Bile duct (tissue), 1 donor: ENCODE measurements around a stretch of chr21.

GRCh38 chr21:38089676-38090250 lies 167.0 kb upstream of the KCNJ15 start:
- PRO-cap, result no peak

GRCh38 chr21:38291999-38292198 lies 35.1 kb downstream of the KCNJ15 start:
- PRO-cap, result unidirectional peak, plus-strand start at chr21:38292112

DNA sequence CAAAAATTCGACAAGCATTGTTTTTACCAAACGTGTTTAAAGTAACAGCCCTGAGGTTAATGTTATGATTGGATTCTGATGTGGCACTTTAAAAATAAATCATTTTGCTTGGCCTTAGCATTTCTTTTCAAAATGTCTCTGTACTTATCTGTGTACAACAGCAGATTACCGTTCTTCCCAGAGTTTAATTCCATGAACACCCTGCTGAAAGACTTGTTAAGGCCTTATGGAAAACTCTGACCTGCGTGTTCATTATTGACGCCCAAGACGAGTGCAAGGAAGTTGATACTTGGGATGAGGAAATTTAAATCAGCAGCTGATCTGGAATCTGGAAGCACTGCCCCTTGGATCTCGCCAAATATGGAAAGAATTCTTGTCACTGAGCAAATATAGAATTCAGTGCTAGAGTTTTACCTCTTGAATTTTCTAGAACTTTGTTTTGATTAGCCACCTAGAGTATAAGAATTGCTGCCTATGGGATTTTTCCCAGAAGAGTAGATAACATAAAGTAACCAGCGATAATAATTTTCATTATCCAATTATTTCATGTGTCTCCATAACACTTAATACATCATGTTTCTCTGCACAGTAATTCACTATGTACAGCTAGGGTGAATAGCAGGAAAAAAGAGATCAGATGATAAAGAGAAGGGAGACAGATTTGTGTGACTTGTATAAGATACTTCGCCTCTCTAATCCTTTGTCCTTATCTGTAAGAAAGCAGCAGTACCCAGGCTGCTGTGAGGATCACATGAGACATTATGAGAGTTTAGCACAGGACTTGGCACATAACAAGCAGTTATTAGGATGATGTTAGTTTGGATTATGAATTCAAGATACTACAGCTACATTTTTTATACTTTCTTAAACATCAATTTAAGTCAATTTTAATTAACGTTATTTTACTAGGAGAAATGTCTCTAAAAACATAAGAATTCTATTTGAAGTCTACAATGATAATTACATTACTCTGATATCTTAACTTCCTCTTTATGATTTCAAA lies 6.5 kb downstream of the ERG start:
- PRO-cap, result unidirectional peak, plus-strand start at position 703 of the sequence

DNA sequence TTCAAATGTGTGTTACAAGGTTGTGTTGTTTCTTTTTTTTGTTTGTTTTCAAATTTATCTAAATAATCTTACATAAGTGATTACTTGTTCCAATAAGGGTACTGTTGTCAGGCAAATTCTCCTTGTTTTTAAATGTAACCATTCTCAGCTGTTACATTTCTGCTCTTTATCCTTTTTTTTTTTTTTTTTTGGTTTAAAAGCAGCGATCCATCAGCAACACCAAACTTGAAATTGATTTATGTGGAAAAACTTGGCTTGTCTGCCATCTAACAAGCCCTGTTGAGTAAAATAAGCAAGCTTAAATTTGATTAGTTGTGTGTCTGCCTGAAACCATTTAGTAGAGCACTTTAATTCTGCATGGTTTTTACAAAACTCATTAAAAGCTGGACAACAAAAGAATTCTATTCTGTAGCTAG lies 1.5 kb downstream of the ETS2 start:
- PRO-cap, result no peak

DNA sequence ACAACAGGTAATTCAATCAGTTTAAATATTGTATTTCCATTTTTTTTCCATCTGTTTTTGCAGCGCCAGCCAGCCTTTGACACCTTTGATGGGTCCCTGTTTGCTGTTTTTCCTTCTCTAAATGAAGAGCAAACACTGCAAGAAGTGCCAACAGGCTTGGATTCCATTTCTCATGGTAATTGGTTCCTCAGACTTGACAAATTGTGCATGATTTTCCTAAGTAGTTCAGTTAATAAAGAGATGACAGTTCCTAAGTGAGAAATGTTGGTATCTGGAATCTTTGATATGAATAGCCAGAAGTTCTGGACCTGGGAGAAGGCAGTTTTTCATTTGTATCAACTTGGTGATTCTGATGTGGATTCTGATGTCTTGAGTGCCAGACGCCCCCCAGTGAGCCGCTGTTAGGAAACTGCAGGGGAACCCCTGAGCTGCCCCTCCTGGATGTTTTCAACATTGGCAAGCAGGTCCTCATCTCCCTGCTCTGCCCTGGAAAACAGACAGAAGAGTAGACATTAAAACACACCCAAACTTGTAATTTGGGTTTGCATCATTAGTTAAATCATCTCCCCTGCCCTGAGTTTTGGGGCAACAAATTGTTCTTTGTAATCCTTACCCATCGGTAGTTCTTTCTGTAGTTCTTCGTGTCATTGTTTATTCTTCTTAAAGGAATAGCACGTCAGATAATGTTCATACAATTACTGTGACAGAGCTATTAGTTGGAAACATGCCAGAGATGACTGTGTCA lies 7.4 kb downstream of the ETS2 start:
- PRO-cap, result no peak

- PRO-cap, result no peak
These were observed 16.2 kb downstream of the ETS2 start for GRCh38 chr21:38821912-38822371.

DNA sequence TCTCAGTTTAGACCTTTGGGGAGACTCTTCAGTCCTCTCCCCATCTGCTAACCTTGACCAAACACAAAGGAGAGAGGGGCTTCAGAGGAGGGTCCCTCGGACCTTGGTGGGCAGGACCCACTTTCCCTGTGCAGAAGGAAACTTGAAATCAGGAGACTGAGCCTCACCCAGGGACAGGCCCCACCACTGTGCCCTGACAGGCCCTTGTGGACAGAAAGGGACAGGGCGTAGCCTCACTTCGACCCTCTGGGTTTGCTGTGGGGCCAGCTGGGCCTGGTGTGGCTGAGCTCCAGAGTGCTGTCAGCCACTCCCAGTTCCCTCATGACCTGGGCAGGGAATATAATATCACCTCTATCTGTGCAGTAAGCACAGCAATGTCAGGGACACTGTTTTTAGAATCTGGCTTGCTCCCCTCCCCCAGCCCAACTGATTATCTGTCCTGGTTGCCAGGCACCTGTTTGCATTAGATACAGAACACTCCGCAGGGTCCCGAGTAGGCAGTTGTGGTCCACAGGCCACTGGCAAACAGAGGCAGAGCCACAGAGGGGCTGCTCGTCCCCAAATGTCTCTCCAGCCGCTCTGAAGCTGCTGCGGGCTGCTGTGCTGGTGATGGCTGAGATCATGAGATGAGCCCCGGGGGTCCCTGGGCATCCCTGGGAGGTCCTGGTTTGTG lies 51.4 kb downstream of the ETS2 start:
- PRO-cap, result no peak

DNA sequence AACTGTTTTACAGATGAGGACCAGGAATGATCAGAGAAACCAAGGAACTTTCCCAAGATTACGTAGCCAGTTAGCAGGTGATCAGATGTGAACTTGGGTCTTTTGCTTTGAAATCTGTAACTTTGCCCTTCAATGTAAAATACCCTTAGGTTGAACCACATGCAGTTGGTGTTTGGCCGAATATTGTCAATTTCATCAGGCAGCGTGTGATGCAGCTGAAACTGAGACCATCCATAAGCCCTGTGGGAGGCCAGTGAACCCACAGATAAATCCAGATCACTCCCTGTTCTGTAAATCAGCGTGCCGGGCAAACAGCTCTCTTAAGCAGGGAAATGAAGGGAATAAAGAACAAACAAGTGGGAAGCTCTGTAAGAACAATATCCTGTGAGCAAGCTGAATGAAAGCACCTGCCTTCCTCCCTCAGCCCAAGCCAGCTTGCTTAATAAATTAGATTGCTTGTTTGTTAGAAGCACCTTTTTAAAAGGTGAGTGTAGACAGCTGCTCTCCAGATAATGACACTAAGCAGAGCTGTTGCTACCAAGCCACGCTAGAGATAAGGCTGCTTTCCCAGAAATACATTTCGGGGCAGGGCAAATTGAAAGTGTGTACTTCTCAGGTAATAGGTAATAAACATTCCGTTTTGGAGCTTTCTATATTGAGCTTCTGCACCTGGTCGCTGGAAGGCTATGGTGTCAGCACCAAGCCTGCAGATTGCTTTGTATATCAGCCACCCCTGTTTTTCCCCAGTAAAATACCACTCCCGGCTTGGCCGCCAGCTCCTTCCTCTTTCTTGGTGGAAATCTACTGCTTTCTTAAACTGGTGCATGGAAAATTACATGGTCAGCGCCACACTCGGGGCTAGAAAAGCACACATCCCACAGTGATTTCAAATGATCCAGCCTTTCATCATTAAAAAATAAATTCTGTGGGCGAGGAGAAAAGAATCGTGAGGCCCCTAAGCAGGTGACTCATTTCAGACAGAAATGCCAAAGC lies 151.1 kb downstream of the ETS2 start:
- PRO-cap, result no peak

- PRO-cap, result bidirectional peak, plus-strand start at chr21:39005182, minus-strand start at chr21:39005018
These were observed 178.4 kb downstream of the PSMG1 start for GRCh38 chr21:39004685-39005415.

GRCh38 chr21:39020976-39021759 lies 162.1 kb downstream of the PSMG1 start:
- PRO-cap, result unidirectional peak, plus-strand start at chr21:39021394

- PRO-cap, result unidirectional peak, plus-strand start at chr21:39182890
These were observed 566 bp downstream of the PSMG1 start for GRCh38 chr21:39182681-39183089.

- PRO-cap, result no peak
These were observed 55.1 kb upstream of the PSMG1 start for GRCh38 chr21:39238326-39238858.

DNA sequence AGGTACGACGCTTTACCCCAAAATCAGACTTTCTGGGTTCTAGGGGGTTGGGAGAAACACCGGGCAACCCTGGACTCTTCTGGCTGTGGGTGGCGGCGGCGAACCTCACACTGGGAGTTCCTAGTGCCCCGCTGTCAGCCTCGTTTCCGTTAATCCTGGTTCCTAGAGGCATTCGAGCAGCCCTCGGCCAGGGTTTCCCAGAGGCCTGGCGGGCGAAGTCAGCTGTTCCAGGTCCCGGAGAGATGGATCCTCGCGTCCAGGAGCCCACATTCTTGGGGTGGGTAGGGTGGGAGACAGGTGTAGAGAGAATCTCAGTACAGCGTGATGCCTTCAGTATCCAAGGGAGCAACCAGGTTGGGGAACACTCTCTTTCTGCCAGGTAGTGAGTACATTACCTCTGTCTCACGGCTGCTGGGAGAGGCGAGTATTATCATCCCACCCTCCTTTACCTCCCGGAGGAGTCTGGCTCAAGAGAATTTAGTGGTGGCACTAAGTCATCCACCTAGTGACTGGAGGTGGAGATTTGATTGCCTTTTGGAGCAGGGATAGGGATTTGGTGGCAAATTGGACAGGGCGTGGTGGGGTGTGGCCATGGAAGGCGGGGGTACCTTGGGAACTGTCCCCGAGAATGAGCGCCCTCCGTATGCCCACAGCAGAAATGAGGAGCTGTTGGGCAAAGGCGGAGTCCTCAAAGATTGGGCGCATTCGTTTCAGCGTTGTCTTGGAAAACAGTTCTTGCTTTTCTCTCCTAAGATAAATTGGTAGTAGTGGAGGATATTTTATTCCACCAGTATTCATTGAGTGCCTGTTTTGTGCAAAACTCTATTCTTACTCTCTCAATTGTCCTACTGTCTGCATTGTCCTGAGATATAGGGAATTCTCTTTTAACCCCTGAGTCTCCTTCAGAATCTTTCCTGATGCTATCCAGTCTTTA lies 786 bp downstream of the GET1 start:
- PRO-cap, result no peak

- PRO-cap, result no peak
These were observed 31.3 kb downstream of the B3GALT5 start for GRCh38 chr21:39643940-39644445.

DNA sequence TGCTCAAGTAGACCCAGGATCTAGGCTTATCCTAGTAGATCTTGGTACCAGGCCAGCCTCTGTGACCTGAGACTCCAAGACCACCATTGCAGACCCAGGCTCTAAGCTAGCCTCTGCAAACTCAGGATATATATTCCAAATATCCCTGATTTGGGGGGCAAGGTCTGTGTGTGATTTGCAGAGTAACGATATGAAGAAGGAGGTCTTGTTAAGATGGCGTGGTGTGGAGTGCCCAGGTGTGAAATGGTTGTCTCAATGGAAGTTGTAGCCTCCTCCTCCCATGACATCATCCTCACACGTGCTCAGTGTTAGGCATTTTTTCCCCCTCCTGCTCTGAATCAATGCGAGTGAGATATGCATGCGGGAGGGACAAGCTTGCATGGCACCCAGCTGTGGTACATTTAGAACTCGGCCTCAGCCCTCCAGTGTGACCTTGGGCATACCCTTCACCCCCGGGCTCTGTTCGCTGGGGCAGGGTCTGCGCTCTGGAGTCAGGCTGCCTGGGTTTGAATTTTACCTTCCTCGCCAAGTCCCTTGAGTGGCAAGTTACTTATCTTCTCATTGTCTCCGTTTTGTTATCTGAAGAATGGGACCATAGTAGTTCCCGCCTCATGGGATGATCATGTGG lies 55.6 kb downstream of the B3GALT5 start:
- PRO-cap, result unidirectional peak, plus-strand start at position 341 of the sequence

DNA sequence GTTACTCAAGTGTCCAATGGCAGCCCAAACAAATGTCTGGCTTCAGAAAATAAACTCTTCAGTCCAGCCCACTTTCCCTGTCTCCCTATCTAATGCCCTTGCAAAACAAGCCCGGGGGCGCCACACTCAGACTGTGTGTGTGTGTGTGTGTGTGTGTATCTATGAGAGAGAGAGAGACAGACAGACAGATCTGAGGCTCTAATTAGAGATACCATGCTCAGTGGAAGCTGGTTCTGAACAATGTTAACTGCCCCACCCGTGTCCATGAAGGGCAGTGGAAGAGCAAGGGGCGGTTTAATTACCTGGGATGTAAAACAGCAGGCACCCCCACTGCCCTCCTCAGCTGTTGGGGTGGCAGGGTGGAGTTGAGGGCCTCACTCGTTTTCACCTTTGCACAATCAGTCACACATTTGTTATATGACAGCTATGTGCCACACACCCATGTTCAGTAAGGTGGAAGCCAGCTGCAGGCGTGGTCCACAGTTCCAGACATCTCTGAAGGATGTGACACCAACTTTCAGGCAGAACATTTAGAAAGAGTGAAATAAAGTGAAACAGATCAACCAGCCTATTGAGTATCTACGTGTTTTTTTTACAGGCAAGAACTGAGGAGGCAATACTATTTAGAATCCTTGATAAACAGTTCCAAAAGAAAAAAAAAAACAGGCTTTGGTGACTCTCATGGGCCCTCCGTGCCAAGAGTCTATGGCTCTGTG lies 57.5 kb downstream of the B3GALT5 start:
- PRO-cap, result unidirectional peak, plus-strand start at position 444 of the sequence

GRCh38 chr21:39884957-39885657 lies 17.9 kb downstream of the PCP4 start:
- PRO-cap, result no peak

GRCh38 chr21:41214457-41215208 lies 46.7 kb downstream of the BACE2 start:
- PRO-cap, result no peak

GRCh38 chr21:41242327-41242844 lies 74.2 kb upstream of the FAM3B start:
- PRO-cap, result no peak

DNA sequence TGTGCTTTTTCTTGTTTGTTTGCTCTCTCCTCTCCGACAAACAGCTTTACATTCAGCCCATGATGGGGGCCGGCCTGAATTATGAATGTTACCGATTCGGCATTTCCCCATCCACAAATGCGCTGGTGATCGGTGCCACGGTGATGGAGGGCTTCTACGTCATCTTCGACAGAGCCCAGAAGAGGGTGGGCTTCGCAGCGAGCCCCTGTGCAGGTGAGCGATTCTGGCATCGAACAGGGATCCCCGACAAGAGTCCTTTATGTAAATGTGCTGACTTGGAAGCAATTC lies 59.5 kb upstream of the FAM3B start:
- PRO-cap, result no peak